HTR-8/SVneo (cell line): ENCODE measurements around a stretch of chr10.

DNA sequence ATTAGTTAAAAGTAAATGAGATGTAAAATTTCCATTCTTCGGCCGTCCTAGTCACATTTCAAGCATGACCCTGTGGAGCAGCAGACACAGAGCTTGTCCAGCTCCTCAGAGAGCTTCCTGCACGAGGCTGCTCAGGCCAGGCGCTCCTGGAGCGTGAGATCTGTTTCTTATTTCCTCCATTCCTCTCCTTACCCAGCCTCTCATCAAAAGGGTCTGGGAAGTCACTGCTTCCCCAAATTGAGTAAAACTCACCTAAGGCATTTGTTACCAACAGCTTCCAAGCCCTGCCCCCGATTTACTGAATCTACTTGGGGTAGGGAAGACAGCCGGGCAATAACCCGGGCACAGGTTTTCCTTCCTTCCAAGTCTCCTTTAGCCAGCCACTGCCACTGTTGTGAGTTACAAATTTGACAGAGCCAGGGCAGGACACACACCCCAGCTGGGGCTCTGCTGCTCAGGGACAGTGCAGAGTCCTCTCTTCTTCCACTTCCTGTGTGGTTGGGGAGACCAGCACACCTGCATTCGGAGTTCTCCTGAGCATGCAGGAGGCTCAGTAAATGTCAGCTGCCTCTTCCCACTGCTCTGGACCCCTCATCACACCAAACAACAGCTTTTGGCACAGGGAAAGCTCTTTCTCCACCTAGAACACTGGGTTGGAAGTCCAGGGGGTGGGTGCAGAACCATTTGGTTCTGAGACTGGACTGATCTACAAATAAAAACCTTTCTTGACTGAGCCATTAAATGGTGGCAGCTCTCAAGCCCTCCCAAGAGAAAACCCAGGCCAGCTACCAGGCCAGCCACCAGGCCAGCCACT lies 21.4 kb downstream of the CHST15 start:
- RRBS, result no CpG with 5 or more reads among the region's 9 CpGs

DNA sequence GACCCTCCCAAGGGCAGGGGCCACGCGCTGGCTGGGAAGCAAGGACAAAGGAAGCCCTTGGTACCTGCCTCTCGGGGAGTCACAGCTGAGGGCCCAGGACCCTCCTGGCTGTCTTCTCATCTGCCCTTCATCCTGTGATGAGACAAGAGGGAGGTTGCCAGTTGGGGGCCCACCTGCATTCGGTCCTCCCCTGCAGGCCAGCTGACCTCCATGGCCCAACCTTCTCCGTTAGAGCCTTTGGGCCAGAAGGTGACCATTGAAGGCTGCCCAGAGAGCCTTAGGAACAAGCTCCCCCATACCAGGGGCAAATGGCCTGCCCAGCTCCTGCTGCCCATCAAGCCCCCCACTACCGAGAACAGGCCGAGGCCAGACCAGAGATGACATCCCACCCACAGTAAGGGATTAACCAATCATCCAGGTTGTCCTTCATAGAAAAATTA lies 9.2 kb downstream of the CHST15 start:
- RRBS, result no CpG with 5 or more reads among the region's 7 CpGs

DNA sequence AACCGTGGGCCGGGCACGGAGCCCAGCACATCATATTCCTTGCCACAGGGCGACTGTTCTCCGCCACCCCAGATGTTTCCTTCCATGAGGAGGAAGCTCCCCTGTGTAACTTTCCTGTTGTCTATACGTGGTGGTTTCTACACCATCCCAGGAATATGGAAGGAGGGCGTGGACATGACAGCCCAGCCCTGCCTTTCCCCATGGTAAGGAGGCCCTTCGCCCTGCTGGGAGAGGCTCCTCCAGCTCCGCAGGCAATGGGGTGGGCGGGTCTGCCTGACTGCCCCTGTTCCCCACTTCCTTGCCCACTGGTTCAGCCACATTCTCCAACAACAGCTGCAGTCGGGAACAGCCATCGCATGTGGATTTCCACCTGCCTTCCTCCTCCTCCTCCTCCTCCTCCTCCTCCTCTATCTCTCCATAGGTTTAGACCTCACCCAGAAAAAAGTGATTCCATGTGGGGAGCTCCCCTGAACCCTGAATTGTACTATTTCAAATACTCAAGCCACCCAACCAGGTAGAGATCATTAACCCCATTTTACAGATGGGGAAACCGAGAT lies 7.0 kb downstream of the CHST15 start:
- RRBS, result no CpG with 5 or more reads among the region's 13 CpGs

- RRBS, result no CpG with 5 or more reads among the region's 19 CpGs
Measured at GRCh38 chr10:124151960-124152525, 58.6 kb upstream of the CHST15 start.

- RRBS, result no CpG with 5 or more reads among the region's 16 CpGs
Measured at GRCh38 chr10:124155666-124156339, 62.4 kb upstream of the CHST15 start.

- RRBS, result no CpG with 5 or more reads among the region's 20 CpGs
Measured at GRCh38 chr10:124172066-124172936, 78.9 kb upstream of the CHST15 start.

DNA sequence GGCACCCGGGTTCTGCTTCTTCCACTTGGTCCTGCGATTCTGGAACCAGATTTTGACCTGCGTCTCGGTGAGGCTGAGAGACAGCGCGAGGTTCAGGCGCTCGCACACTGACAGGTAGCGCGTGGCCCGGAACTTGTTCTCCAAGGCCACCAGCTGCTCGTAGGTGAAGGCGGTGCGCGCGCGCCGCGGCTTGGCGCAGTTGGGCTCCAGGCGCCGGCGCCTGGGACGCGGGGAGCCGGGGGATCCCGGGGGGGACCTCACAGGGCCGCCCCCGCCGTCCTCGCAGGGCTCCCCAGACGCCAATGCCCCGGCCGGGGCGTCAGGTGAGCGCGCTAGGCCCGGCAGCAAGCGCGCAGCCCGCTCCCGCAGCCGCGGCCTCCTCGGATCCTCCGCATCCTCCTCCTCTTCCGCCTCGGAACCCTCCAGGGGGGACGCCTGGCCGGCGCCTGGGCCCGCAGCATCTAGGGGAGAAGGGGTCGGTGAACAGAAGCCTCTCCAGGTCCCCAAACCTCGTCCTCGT lies 2.1 kb downstream of the NKX1-2 start:
- RRBS, result 17% methylated on average over 30 of the region's 55 CpGs

GRCh38 chr10:124522694-124523855 lies 61.5 kb downstream of the LHPP start:
- RRBS, result 82% methylated on average over 3 of the region's 35 CpGs

DNA sequence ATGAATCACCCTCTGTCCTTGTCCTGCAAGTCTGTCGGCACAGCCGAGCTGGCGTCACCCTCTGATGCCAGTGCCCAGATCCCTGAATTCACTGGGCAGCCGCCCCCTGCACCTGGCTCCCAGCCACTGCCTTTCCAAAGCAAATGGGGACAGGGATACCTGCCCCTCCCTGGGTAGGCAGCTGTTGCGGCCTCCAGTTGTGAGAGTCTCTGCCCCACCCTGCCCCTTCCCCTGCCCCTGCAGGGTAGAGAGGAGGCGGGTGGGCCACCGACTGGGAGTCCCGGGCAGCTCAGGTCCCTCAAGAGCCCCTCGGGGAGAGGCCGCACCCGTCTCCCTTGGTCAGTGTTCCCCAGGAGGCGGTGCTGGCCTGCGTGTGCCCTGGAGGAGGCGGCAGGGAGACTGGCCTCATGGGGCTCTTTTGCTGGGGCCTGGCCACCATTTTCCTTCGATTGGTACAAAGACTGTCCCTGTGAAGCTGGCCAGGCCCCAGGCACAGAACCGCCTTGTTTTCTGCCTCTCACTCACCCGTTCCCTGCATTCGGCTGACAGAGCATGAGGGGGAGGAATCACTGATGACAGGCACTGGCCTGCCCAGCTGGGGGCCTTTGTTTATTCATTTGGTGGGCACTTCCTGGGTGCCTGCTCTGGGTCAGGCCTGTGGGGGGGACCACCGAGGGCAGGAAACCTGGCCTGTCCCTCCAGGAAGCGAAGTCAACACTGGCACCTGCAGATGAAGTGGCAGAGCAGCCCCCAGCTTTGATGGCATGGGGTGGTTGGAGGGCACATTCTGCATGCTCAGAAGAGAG lies 139.3 kb downstream of the FAM53B start:
- RRBS, result no CpG with 5 or more reads among the region's 20 CpGs

DNA sequence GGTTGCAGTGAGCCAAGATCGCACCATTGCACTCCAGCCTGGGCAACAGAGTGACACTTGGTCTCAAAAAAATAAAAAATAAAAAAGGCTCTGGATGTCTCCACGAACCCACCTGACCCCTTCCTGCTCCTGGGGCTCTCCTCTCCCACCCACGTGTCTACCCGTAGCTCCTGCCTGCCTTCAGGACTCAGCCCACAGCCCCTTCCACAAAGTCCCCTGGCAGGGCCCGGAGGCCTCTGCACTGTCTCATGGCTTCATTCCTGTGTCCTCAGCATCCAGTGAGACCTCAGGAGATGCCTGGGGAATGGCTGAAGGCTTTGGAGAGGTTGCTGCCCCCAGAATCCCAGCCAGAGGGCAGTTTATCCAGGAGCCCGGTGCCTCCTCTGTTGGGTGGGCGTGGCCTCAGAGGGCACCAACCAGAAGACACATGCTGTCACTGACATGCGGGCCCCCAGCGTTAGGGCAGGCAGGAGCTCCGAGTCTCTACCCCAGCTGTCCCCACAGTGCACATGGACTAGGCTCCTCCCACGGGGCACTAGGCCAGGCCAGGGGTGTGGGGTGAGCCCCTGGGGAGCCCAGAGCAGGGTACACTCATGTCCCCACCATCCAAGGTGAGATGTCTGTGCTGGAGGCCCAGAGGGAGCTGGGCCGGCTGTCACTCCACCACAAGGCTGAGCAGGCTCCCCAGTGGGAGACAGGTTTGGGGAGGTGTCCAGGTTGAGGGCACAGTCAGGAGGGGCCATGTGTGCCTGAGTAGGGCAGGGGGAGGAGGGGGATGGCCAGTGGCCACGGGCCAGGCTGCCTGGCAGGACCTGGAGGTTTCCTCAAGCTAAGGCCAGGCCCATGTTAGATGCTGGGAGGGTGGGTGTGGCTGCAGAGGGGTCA lies 131.6 kb downstream of the FAM53B start:
- RRBS, result no CpG with 5 or more reads among the region's 13 CpGs

GRCh38 chr10:124644765-124645308 lies 99.3 kb downstream of the FAM53B start:
- RRBS, result no CpG with 5 or more reads among the region's 10 CpGs

DNA sequence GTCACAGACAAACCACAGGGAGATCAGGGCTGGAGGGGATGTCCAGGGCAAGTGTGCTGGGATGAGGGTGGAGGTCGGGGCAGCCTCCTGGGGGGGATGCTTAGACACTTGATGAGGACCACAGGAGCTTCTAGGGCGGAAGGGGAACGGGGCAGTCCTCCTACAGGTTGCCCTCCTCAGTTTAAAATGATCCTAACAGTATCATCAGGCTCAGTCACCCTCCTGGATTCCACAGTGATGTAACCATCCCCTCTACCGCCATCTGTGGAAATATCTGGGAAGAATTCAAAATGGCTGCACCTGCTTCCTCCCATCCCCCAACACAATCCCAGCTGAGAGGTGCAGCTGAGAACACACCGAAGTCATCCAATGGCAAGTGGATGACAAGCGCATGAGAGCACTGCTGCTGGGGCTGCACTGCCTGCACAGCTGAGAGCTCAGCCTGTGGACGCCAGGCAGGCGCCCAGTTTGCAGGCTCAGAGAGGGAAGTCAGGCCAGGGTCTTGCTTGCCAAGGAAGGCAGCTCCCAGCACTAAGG lies 46.5 kb downstream of the FAM53B start:
- RRBS, result no CpG with 5 or more reads among the region's 8 CpGs

GRCh38 chr10:124703540-124704520 lies 40.3 kb downstream of the FAM53B start:
- RRBS, result no CpG with 5 or more reads among the region's 16 CpGs

DNA sequence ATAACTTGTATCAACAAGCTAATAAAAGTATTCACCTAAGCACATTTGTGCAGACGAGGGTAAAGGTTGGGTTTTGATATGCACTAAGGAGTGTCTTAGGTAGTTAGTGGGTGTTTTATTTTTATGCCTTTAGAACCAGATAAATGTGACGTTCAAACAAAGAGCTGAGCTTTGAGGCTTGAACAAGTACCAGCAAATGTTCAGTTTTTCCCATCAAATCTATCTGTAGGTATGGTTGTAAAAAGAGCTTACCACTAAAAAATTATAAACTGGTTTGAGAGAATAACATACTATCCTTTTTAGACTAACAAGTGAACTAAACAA lies 3.0 kb upstream of the FAM53B start:
- RRBS, result no CpG with 5 or more reads among the region's 2 CpGs

GRCh38 chr10:124849005-124849529 lies 47.4 kb downstream of the ABRAXAS2 start:
- RRBS, result no CpG with 5 or more reads among the region's 11 CpGs

DNA sequence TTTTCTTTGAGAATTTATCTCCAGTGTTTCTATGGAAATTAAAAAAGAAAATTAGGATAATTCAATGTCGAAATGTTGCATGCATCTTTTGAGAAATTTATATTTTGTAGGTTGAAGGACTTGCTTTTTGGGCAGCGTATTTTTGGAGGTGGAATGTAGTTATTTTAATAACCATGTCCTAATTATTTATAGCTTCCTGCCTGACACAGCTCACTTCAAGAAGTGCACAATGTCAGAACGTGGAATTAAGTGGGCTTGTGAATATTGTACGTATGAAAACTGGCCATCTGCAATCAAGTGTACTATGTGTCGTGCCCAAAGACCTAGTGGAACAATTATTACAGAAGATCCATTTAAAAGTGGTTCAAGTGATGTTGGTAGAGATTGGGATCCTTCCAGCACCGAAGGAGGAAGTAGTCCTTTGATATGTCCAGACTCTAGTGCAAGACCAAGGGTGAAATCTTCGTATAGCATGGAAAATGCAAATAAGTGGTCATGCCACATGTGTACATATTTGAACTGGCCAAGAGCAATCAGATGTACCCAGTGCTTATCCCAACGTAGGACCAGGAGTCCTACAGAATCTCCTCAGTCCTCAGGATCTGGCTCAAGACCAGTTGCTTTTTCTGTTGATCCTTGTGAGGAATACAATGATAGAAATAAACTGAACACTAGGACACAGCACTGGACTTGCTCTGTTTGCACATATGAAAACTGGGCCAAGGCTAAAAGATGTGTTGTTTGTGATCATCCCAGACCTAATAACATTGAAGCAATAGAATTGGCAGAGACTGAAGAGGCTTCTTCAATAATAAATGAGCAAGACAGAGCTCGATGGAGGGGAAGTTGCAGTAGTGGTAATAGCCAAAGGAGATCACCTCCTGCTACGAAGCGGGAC lies 591 bp downstream of the ZRANB1 start:
- RRBS, result no CpG with 5 or more reads among the region's 11 CpGs

DNA sequence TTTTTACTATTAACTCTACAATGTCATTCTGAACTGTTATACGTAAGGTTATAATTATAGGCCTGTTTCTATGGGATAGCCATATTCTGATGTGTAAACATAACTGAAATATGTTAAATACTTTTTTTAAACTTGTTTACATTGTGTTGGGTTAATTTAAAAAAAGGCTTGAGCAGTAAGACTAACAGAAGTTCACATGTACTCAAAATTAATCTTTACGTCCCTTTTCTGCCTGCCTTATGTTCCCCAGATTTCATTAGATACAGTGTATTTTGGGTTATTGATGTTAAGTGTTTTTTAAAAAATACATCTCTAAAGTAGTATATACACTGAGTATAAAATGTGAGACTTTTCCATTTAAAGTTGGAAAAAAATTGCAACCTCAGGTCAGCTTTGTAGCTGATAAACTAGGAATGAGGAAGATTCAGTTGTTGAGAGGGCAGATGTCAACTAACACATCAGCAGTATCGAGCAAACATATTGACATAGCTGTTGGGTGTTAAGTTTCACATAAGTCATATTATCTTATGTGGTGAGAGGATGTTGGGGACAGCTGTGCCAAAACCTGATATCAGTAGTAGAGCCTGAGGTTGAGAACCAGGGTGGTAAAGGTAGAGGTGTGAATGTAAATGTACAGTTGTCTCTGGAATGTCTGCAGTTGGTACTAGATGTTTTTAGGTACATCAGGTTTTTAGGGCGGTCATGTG lies 4.9 kb downstream of the ZRANB1 start:
- RRBS, result no CpG with 5 or more reads among the region's 4 CpGs

- RRBS, result no CpG with 5 or more reads among the region's 12 CpGs
Measured at GRCh38 chr10:124986922-124988075, 40.6 kb downstream of the CTBP2 start.

- RRBS, result no CpG with 5 or more reads among the region's 17 CpGs
Measured at GRCh38 chr10:124995462-124996108, 32.3 kb downstream of the CTBP2 start.